ENCODE results near the genes FGFR4, PRELID1 and RGS14.

DNA sequence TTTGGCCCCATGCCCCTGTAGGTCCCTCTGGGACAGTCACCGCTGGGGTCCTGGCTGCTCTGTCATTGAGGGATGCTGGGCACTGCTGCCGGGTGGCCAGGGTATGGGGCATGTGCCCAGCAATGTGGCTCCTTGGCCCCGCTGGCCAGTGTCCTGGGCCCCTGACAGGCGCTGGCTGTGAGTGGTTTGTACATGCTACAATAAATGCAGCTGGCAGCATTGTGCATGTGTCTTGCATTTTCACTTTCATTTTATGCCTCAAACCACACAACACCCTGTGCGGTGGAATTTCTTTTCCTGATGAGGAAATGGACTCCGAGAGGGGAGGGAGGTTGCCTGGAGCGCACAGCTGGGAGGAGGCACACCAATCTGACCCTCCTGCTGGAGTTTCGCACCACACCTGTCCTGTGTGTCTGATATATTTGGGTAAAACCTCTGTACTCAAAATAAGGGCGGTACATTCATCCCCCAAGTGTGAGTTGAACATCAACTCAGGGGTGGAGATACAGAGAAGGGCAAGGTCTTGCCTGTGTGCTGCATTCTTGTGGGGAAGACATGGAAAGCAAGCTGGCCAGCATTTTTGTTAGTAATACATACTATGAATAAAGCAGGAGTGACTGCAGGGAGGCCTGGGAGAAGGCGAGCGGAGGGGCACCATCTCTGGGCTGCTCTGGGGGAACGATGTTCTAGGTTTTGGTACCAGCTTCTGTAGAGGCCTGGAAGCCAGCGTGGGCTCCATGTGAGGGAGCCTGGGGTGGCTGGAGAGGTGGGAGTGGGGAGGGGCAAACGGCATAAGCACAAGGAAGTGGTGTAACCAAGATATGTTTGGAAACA, 11.8 kb downstream of the TSPAN17 start:
- RRBS = no CpG with 5 or more reads among the region's 14 CpGs

DNA sequence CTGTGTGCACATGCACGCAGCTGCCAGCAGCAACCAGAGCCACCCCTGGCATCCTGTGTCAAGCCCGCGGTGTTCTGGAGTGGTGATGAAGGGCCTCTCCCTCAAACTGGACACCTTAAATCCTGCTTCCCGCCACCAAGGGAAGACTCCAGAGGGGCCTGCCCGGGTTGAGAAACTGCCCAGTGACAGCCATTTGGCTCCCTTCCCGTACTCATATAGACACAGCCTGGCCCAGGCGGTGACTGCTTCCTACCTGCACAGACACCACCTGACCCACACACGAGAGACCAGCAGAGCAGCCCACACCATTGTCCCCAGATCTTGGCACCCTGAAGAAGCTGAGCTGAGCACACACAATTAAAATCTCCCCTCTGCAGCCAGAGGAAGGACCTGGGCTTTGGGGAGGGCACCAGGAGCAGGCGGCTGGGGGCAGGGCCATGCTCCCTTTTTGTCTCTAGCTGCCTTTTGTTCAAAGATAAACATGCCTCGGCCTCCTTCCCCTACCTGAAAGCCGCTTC, 78.3 kb downstream of the TSPAN17 start:
- RRBS = no CpG with 5 or more reads among the region's 11 CpGs

DNA sequence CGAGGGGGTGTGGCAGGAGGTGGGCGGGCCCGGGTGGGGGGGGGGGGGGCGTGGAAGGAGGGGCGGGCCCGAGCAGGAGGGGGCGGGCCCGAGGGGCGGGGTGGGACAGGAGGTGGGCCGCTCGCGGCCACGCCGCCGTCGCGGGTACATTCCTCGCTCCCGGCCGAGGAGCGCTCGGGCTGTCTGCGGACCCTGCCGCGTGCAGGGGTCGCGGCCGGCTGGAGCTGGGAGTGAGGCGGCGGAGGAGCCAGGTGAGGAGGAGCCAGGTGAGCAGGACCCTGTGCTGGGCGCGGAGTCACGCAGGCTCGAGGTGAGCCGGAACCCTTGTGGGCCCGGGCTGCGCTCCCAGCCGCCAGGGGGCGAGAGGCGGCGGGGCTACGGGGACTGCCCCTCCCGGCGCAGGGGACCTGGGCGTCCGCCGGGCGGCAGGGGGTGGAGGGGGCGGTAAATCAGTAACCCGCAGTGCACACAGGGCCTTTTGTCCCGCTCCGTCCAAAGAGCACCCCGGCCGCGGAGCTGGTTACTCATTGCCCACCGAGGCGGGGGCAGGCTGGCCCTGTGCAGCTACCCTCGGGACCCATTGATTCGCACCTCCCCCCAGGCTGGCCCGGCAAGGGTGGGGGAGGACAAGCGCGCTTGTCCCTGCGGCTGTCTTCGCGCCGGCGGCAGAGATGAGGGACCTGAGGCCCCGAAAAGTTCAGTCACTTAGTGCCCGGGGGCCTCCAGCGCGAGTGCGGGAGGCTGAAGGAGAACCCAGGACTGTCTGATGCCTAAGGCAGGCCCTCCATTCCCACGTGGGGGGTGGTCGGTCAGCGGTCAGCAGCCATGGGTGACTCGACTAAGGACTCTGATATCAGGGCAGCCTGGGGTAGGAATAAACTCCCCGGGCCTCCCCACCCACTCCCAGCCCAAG, at the start of gene FGFR4:
TSS of gene FGFR4 (plus strand) at position 148 of the 913 bp plus-strand sequence.
- RRBS = 12% methylated on average over 48 of the region's 77 CpGs

DNA sequence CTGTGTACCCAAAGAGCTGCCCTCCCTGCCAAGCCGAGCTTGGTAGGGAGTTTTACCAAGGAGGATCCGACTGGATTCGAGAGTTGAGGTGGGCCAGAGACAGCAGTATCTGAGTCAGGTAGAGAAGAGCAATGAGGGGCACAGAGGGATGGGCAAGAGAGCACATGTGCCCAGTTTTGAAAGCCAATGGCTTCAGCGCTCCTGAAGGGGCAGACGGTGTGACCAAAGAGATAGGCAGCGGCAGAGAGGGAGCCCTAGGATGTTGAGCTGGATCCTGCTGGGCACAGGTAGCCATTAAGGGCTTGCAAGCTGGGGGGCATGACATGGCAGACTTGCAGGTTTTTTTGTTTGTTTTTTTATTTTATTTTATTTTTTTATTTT, 956 bp downstream of the FGFR4 start:
- RRBS = no CpG with 5 or more reads among the region's 6 CpGs

DNA sequence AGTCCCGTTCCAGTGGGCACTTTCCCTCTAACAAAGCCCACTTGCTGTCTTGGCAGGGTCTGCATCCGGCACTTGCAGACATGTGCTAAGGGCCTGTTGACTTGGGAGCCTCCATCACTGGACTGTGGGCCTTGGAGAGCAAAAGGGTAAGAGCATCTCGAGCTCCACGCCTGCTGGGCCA, 2.3 kb upstream of the NSD1 start:
- RRBS = no CpG with 5 or more reads among the region's 4 CpGs

DNA sequence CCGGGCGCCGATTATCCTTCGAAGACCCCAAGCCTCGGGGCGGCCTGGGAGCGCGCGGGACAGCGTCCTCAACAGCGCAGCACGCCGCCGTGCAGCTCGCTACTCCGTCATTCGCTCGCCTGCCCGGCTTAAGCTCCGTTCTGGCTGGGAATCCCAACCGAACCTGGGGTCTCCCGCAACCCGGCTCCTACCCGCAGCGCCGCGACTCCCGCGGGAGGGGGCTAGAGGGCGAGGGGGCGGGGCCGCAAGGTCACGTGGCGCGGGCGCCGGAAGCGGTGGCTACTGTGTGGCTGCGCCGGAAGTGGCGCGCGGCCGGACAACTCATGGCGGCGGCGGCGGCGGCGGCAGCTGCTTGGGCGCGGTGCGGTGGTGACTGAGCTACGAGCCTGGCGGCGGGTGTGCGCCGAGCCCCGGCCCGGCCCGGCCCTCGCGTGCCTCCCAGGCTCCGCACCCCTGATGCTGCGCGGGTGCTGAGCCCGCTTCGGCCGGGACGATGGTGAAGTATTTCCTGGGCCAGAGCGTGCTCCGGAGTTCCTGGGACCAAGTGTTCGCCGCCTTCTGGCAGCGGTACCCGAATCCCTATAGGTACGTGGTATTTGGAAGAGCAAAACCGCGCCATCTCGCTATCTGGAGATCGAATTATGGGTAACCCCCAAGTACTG, at the start of gene PRELID1:
TSS of gene PRELID1 (plus strand) at position 307 of the 662 bp plus-strand sequence.
- RRBS = 1% methylated on average over 23 of the region's 81 CpGs

GRCh38 chr5:177306820-177307318, 3.3 kb downstream of the PRELID1 start:
- RRBS = no CpG with 5 or more reads among the region's 9 CpGs

DNA sequence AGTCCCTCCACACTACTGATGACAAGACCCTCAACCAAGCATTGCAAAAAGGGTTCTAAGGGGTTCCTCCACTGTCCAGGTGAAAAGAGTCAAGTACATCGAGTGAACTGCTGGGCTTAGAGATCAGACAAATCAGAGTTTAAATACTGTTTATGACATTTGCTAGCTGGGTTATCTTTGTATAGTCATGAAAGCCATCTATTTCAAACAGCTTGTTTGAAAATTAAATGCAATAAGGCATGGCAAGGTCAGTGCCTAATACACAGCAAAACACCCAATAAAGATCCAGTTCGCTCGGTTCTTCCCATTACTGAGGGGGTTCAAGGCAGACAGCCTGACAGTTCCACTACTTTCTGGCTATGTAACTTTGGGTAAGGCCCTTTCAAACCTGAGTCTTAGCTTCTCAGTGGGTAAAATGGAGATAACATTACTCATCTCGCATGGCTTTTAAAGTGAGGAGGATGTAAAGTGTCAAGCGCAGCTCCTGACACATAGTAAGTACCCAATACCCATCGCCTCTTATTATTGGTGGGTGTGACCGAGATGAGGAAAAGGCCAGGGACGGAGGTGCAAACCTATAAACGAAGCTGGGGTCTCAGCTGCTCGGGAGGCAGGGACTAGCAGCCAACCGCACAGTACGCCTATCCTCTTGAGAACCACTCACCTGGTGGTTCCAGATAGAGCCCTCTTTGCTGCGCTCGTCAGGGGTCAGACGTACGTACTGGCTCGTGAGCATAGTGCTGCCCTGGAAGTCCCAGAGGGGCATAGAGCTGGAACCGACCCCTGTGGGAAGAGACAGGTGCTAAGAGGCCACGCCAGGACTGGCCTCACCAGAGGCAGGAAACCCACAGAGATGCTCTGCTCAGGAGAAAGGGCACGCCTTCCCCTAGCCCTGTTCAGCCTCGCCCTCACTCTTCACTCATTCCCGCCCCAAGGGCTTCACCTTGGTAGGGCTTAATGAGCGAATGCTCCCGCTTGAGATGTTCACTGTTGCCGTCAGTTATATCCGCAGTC, 652 bp downstream of the LMAN2 start:
- RRBS = no CpG with 5 or more reads among the region's 26 CpGs

DNA sequence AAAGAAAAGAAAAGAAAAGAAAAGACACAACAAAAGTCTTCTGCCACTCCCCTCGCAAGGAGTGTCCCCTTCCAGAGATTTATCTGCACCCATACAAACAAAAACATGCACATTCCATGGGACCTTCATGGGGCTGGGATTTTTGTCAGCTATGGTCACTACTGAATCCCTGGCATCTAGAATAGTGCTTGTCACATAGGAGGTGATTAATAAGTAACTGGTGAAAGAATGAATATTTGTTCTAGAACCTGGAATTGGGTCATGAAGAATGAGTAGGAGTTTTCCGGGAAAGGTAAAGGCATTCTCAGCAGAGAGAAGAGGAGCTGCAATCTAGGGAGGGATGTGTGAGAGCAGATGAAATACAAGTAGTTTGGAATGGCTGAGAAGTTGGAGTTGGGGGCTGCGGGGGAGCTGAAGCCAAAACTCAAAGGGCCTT, 2.8 kb upstream of the LMAN2 start:
- RRBS = no CpG with 5 or more reads among the region's 3 CpGs

- RRBS = 58% methylated on average over 3 of the region's 38 CpGs
These were observed at the start of gene RGS14 for GRCh38 chr5:177357406-177358351. TSS of gene RGS14 (plus strand) at chr5:177357924.

DNA sequence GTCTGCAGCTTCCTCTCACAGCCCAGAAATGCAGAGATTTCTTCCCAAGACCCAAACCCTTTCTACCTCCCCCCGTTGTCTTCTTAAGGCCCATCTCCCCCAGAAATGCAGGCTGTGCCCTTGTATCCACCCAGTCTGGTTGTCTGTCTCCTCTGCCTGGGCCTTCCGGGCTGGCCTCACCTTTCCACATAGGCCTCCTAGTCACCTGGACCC, 289 bp downstream of the F12 start:
- RRBS = no CpG with 5 or more reads among the region's 2 CpGs

GRCh38 chr5:177433077-177434186, 7.0 kb downstream of the GRK6 start:
- RRBS = no CpG with 5 or more reads among the region's 46 CpGs

- RRBS = 81% methylated on average over 3 of the region's 29 CpGs
These were observed 8.2 kb upstream of the PRR7 start for GRCh38 chr5:177437929-177439278.

- RRBS = no CpG with 5 or more reads among the region's 32 CpGs
These were observed 1.1 kb downstream of the PRR7 start for GRCh38 chr5:177447488-177448371.

DNA sequence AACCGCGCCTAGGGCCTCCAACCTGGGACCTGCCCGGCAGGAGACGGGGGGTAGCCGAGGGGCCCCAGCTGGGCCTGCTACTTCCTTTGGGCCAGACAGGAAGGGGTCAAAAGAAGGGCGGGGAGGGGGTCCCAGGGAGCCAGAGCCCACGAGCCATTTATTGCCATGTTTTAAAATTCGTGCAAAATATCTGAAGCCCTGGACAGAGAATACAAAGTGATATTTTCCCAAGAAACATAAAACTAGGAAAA, 10.1 kb downstream of the PRR7 start:
- RRBS = no CpG with 5 or more reads among the region's 8 CpGs

GRCh38 chr5:177467990-177468326, 5.5 kb downstream of the DBN1 start:
- RRBS = no CpG with 5 or more reads among the region's 7 CpGs

DNA sequence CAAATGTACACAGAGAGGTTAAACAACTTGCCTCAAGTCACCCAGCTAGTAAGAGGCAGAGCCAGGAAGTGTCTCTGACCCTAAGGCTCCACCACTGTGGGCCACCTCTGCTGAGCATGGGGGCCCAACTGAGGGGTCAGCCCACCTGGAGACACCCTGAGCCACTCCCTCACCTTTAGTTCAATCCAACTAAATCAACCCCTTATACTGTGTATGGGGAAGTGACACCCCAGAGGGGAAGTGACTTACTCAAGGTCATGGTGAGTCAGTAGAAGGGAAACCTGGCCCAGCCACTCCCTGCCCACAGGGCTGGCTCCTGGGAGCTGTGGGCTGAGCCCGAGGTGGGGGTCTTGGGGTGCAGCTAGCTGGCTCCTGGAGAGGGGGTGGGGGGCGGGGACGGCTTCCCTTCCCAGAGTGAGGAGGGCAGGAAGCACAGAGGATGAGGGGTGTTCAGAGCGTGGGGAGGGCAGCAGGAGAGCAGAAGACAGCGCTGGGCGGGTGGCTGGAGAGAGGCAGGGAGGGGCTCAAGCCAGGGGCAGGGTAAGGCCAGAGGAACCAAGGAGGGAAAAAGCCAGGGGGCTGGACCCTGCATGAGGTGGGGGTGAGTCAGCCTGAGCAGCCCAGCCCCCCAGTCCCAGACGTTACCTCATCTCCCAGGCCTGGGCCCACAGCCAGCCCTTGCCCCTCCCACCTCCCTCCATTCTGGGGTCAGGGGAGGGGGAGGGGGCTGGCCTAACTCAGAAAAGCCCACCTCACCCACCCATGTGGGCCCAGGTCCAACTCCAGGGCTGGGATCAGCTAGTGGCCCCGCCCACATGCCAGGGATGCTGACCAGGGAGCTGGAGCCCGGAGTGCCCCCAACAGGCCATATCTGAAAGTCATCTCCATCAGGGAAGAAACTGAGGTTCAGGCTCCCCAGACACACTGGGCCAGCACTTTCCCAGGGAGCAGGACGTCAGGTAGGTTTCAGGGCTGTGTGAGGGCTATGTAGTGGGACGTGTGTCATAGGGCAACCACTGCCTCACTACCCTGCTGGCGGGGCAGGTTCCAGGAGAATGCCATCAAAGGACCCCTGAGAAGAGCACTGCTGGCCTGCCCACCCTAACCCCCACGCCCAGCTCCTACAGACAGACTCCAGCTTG, 2.9 kb downstream of the PDLIM7 start:
- RRBS = no CpG with 5 or more reads among the region's 13 CpGs

DNA sequence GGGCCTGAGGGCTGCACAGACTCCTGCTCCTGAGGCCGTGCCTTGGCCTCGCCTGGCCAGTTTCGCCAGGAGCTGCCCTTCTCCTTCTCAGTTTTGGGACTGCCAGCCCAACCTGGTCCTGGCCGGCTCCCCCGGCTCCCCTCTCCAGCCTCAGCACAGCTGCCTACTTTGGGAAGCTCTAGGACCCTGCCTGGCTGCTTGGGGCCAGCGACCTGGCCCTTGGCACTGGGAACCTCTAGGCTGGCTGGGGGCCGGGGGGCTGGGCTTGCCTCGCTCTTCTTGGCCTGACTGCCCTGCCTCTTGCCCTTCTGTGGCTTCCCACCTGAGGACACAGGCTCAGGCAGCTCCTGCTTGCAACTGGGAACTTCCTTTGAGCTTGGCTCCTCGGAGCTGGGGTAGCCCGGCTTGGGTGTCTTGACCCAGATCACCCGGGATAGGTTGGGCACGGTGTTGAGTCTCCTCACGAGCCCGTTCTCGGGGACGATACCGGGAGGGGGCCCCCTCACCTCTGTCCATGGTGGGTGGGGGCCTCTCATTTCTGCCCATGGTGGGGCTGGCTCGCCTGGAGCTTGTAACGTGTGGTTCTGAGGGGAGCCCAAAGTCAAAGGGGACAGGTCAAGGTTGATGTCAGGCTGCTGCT, 7.6 kb upstream of the DDX41 start:
- RRBS = 90% methylated on average over 7 of the region's 19 CpGs

- RRBS = no CpG with 5 or more reads among the region's 7 CpGs
These were observed 13.6 kb upstream of the DDX41 start for GRCh38 chr5:177530319-177530896.

- RRBS = no CpG with 5 or more reads among the region's 22 CpGs
These were observed 14.5 kb upstream of the DDX41 start for GRCh38 chr5:177531142-177531702.

All from HGPS cell (cell line).